ENCODE data around the genes ENTPD3 and ZNF619.

DNA sequence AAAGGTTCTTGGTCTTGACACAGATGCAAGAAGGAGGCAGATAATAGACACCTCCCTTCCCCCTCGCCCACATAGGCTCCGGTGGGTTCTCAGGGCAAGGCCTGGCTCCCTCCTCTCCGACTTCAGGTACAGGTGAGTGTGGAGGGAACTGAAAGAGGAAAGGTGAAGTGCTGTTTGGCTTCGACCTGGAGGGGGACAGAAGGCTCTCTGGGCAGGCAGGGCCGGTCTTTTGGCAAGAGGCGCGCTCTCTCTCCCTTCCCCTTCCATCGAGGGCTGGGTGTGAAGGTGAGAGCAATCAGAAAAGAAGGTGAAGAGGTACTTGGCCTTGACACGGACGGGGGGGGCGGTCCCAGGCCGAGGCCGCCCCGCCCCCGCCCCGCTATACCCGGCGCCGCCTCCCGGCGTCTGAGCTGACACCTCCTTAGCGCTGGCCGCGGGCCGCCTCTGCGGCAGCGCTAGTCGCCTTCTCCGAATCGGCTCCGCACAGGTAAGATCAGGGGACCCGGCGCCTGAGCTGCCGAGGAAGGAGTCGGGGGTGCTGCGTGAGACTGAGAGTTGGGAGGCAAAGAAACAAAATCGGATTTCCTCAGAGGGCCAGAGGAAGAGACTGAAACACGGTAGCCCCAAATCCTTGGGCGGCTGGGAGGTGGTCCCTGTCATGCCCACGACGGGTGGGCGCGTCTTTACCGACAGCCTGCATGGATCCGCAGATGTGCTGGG is at the start of gene ENTPD3:
Gene ENTPD3 (plus strand): TSS at position 410 of the 720 bp plus-strand sequence.
- PRO-cap = no peak
- RAMPAGE, long total RNA = start-site peak on the plus strand centred at position 440 of the sequence, 32 bp wide, 89 and 52 reads in 2 replicates

GRCh38 chr3:40476474-40477599 is at the start of gene ZNF619:
ZNF619 (plus strand) TSS chr3:40477122.
- PRO-cap = no peak
- RAMPAGE, long total RNA = no peak

DNA sequence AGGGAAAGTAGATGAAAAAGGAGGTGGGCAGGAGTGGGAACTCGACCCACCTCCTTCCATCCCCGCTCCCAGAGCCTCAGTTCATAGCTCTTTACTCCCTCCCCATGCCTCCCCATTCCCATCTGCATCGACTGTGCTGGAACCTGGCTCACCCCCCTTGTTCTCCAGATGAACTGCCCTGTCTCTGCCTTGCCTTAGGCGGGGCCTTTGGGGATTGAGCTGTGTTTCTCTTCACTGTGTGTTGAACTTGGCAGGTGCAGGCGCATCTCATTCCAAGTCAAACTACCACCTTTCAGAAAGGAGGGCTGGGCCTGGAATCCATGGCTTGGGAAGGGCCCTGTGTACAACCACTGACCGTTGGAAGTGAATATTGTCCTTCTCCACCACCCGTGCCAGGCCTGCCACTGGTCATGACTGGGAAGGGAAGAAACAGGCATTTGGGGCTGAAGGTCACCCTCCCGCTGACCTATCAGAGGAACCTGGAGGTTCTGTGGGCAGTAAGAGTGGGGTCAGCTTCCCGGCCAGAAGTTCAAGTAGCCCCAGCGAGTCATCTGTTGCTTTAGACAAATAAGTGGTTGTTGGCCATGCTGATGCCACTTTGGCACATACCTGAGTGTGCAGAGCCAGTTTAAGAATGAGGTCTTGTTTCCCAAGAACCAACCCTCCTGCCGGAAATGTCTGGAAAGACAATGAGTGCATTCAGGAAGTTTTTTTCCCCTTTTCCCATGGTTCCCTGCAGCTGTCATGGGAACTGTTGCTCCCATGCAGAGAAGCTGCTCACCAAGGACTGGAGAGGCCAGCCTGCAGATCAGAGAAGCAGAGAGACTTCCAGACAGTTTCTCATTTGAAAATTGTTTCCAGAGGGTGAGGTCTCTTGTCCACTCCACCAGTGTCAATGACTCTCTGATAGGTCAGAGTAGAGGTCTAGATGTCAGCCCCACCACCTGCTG is 166.6 kb downstream of the ZNF621 start:
- PRO-cap = no peak
- RAMPAGE, long total RNA = no peak

- PRO-cap = no peak
- RAMPAGE, long total RNA = no peak
Observed at GRCh38 chr3:40907705-40909029, 291.1 kb upstream of the CTNNB1 start.

DNA sequence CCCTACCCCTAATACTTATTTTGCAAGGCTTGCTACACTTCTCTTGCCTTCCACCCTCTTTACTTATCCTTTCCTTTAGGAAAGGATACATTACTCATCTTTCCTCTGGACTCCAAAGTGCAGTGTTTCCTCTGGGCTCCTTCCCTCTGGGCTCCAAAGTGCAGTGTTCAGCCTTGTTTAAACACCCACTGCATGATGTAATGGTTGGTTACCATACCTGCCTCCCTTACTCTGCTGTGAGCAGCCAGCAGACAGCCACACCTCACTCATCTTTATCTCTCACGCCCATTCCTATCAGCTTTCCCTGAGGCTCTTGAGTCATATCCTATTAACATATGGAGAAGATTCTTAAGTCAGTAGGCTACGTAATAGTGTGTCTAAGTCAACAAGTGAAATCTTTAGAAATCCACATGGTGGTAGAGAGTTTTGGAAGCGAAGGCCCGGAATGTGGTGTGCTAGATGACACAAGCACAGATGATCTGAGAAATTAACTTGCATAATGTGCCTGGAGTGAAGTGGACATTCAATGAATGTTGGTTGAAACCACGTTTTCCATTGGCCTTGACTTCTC is 97.2 kb upstream of the CTNNB1 start:
- PRO-cap = no peak
- RAMPAGE, long total RNA = no peak

GRCh38 chr3:41225420-41226199 is 26.3 kb downstream of the CTNNB1 start:
- PRO-cap = no peak
- RAMPAGE, long total RNA = no peak

DNA sequence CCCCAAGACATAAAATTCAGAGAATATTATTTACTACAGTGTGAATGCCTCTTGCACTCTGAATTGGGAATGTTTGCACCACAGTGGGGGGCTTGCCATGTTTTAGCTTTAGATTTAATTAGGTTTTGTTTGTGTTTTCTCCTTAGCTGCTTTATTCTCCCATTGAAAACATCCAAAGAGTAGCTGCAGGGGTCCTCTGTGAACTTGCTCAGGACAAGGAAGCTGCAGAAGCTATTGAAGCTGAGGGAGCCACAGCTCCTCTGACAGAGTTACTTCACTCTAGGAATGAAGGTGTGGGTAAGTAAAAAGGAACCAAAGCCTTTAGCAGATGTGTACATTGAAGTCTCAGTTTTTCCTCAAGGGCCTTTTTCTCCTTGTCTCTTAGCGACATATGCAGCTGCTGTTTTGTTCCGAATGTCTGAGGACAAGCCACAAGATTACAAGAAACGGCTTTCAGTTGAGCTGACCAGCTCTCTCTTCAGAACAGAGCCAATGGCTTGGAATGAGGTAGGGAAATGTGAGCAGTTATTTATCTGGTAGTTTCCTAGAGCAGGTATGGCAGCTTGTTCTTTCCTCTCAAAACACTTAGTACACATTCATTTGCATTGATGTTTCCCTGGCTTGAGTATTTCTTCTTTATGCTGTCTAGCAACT is 37.0 kb downstream of the CTNNB1 start:
- PRO-cap = no peak
- RAMPAGE, long total RNA = no peak

- PRO-cap = no peak
- RAMPAGE, long total RNA = no peak
Observed at GRCh38 chr3:41242617-41243152, 43.4 kb downstream of the CTNNB1 start.

DNA sequence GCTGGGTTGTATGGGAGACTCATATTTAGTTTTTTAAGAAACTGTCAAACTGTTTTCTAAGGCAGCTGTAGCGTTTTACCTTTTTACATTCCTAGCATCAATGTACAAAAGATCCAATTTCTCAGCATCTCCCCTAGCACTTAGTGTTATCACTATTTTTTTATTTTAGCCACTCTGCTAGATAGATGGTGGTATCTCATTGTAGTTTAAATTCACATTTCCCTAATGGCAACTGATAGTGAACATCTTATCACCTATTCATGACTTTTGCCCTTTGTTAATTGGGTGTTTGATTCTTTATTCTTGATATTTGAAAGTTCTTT is 201.4 kb downstream of the CTNNB1 start:
- PRO-cap = no peak
- RAMPAGE, long total RNA = no peak

DNA sequence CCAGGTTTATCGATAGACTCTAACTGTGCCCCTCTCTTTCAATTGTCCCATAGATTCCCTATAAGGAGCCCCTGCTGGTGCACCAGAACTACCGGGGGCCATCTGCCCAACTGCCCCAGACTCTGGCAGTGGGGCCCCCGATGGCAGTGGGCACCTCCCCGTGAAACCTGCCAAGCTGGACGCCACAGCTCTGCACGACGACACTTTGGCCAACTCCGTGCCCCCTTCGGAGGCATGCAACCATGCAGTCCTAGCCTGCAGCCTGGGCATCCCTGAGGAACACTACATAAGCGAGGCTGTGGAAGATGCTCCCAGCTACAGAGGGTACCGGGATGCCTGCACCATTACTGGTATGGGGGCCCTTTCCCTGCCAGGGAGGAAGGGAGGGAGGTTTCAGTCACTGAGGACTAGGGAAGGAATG is 4.1 kb upstream of the TRAK1 start:
- PRO-cap = no peak
- RAMPAGE, long total RNA = no peak

DNA sequence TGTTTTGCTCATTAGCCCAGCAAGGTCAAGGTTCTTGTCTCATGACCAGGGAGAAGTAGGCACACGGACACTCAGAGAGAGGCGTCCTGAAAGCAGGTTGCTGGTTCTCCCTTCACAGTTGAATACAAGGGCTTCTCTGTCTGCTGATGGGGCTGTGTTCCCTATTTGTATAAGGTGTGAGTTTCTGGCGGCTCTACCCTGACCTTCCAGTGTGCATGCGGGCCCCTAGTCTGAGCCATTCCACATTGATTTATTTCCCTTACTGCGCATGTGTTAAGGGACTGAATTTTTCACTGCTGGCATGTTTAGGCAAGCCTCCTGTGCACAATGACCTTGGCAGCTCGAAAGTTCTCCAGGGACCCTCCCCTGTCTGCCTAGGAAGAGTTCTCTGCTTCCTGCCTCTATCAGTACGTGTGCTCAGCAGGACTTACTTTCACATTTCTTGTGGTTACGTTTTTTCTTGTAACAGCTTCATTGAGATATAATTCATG is 11.4 kb downstream of the TRAK1 start:
- PRO-cap = no peak
- RAMPAGE, long total RNA = no peak

DNA sequence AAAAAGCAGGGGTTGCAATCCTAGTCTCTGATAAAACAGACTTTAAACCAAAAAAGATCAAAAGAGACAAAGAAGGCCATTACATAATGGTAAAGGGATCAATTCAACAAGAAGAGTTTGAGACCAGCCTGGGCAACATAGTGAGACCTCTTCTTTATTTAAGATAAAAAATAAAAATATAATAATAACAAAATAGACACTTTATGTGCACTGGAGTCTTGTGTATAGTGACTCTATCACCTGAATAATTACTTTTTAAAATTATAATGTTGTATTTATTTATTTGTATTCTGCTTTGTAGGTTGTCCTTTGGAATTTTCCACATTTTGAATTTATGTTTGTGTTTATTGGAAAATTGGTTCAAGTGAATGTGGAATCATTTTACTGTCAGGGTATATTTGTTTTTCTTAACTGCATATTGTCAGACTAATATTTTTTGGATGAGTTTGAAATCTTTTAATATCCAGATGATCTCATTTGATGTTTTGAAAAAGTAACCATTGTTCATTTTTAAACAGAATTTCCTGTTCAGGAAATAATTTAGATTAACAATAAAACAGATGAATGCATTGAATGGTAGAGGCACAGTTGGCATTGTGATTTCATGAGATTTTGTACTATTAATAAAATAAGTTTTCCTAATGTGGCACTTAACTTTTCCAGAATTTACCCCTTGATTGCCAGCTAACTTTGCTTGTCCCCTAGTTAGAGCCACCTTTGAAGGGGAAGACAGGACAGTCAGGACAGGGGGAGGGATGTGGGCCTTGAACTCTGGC is 15.4 kb downstream of the TRAK1 start:
- PRO-cap = no peak
- RAMPAGE, long total RNA = no peak

- PRO-cap = no peak
- RAMPAGE, long total RNA = no peak
Observed at GRCh38 chr3:42109779-42110015, 18.5 kb downstream of the TRAK1 start.

DNA sequence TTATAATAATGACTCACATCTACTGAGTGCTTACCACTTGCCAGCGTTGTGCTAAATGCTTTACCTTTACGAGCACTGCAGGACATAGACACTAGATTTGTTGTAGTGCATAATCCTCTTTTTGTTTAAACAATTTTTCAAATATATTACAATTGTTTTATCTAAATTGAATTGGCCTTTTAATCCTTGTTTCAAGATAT is 42.4 kb downstream of the TRAK1 start:
- PRO-cap = no peak
- RAMPAGE, long total RNA = no peak

- PRO-cap = no peak
- RAMPAGE, long total RNA = no peak
Observed at GRCh38 chr3:42149994-42150348, 58.8 kb downstream of the TRAK1 start.

DNA sequence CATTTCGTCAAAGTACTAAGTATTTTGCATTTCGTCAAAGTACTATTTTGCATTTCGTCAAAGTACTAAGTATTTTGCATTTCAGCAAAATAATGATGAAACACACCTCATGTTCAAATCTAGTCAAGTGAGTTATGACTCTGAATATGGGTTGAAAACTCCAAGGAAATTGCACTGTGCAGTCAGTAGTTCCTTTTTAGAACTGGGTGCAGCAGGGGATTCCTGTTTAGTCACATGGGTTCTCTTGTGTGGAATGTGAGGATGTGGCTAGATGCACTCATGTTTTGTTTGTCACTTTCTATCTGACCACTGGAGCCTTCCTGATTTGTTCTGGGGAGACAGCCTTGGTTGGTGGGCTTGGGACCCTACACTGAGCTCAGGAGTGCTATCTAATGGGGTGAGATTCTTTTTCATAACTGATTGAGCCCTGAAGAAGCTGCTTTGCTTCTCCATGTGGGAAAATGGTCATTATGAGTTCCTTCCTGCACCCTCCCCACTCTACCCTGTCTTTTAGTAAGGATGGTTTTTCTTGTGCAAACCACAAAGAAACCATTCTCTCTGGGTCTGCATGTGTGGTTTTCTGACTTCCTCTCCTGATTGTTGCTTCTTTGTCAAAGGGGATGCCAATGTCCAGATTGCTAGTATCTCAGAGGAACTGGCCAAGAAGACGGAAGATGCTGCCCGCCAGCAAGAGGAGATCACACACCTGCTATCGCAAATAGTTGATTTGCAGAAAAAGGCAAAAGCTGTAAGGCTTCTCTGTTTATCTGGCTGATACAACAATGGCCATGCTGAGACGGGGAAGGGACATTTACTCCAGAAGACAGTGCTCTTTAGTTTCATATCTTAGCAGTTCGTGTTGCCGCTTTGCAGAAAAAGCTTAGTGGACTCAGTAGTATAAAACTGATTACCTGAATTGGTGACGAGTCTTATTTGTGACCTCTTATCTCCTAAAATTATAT is 73.2 kb downstream of the CCK start:
- PRO-cap = no peak
- RAMPAGE, long total RNA = no peak

DNA sequence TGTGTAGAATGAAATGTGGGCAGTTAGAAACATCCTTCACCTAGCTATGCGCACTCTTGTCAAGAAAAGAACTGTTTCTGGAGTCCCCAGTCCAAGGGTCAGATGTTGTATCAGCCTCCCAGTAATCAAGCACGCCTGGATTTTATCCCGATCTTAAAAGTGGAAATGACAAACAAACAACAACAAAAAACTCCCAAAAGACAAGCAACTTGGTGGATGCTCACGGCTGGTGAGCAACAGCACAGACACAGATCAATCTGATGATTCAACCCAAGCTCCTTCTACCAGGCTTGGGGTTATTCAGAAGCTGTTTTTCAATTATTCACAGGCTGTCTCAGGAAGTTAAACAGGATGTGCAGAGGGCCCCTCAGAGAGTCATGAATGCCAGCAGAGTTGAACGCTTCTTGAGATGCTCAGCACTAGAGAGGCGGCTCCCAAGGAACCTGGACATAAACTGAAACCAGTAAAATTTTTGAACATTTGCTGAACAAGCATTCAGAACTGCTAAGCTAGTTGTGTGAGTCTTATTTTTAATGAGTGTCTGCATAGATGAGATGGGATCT is 22.2 kb downstream of the LYZL4 start:
- PRO-cap = no peak
- RAMPAGE, long total RNA = no peak

GRCh38 chr3:42422192-42422631 is 11.8 kb upstream of the LYZL4 start:
- PRO-cap = no peak
- RAMPAGE, long total RNA = no peak

- PRO-cap = no peak
- RAMPAGE, long total RNA = no peak
Observed at GRCh38 chr3:42512881-42513523, 10.6 kb downstream of the VIPR1 start.

DNA sequence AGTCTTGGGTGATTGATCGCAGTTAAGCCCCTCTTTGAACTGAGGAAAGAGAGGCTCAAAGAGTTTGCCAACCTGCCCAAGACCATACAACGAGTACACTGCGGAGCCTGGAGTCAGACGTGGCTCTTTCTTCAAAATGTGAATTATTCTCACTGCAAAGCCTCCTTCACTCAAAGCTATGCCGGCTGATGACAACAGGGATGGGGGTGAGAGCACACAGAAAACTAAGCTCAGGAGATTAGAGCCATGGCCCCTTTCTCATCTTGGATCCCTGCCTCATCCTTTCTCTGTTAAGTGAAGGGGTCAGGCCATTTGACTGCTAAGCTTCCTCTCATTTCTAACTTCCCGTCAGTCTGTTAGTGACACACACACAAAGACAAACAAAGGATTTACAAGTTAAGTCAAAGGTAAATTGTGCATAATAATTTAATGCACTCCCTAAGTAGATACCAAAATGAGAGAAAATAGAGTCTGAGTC is 1.1 kb downstream of the SS18L2 start:
- PRO-cap = no peak
- RAMPAGE, long total RNA = no peak